ENCODE measurements around a stretch of chr2.

GRCh38 chr2:66443687-66444469, 9.0 kb downstream of the MEIS1 start:
- PRO-cap, 5 experiments, result no peak in any of the 5 experiments
- RAMPAGE, long total RNA, 2 experiments, result no peak in any of the 2 experiments
- RRBS, result no CpG with 5 or more reads among the region's 19 CpGs

DNA sequence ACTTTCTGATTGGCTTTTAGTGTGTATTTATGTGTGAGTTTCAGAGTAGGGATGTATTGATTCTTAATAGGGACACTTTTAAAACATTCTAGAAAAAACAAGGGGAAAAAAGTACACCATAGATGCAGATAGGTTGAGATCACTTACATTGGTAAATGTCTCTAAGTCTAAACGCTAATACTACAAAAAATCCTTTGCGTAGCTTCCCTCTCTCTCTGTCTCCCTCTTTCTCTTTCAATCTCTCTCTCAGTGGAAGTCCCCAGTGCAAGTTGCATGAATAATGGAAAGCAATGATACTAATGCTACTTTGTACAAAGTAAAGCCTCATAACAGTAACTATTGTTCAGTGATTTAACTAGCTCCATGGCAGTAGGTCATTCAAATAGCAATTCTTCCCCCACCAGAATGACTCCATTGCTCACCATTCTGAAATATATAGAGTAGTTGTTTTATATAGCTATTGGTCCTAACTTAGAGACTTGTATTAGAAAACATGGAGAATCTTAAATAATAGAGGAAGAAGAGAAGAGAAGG, 12.8 kb downstream of the MEIS1 start:
- PRO-cap, 5 experiments, result no peak in any of the 5 experiments
- RAMPAGE, long total RNA, 2 experiments, result no peak in any of the 2 experiments
- RRBS, result no CpG with 5 or more reads among the region's 2 CpGs

GRCh38 chr2:66575729-66576356, 140.9 kb downstream of the MEIS1 start:
- PRO-cap, 5 experiments, result no peak in any of the 5 experiments
- RAMPAGE, long total RNA, 2 experiments, result no peak in any of the 2 experiments
- RRBS, result 5% methylated on average over 13 of the region's 53 CpGs

GRCh38 chr2:66853545-66854243, 418.8 kb downstream of the MEIS1 start:
- PRO-cap, 5 experiments, result no peak in any of the 5 experiments
- RAMPAGE, long total RNA, 2 experiments, result no peak in any of the 2 experiments
- RRBS, result no CpG with 5 or more reads among the region's 8 CpGs

DNA sequence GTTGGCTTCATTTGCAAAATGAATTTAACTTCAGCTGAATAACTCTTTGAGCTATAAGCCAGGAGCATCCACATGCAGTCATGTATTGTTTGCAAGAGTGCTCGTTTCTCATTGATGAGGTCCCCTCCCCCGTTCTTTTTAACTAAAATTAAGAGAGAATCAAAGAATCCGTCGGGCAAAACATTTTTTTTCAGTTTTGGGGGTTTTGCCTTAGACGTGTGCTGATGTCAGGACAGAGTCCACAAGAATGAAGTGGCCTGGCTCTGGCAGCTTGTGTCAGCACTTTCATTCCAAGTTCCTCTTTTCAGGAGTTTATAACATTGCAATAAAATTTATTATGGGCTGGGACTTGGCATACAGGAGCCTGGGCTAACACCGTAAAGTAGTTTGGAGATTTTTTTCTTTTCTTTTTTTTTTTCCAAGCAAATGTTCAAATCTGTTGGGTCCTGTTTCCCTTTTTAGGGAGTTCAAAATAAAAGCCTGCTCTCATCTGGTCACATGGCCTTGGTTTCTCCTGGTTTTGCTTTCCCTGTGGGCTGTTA, 80.2 kb downstream of the ETAA1 start:
- PRO-cap, 5 experiments, result no peak in any of the 5 experiments
- RAMPAGE, long total RNA, 2 experiments, result no peak in any of the 2 experiments
- RRBS, result no CpG with 5 or more reads among the region's 6 CpGs

DNA sequence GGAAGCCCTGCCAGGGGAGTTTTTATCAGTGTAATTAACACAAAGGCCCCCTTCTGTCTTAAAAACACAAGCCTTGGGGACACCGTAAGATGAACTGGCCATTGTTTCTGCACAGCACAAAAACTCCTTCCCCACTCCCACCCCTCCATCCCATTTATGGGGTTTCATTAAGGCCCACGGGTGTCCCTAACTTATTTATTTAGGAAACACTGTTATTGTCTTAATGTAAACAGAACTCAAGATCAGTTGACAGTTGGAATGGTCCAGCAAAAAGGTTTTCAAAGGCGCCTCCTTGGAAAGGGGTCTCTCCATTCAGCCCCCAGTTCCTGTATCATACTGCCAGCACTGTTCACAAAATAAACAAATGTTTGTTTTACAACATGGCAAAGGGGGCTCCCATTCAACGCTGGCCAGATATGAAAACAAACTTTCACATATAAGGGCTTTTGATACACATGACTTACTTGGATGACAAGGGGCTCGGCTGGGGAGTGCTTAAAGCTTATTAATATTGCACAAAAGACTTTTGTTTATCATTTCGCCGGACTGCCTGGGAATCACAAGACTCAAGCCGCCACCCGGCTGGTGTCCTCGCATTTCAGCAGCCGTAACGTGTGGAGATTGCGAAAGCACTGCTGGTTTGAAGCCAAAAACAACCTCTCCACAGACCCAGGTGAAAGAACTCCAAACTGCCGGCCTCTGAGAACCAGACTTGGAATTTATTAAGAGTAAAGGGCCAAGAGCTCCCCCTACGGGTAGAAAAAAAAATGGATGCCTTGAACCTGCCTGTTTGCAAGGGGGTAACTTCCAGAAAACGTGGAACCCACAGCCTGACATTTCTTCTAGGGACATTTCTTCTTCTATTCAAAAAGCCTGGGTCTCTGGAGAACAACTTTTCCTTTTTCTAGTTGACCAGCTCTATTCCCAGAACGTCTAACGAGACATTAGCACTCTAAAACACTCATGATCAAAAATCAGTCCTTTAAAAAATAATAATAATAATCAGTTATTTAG, 216.6 kb downstream of the C1D start:
- PRO-cap, 5 experiments, result peak in 2 of 5 experiments; most common minus-strand start position 694 of the sequence (in 2)
- RAMPAGE, long total RNA, 2 experiments, result no peak in any of the 2 experiments
- RRBS, result 2% methylated on average over 5 of the region's 18 CpGs

DNA sequence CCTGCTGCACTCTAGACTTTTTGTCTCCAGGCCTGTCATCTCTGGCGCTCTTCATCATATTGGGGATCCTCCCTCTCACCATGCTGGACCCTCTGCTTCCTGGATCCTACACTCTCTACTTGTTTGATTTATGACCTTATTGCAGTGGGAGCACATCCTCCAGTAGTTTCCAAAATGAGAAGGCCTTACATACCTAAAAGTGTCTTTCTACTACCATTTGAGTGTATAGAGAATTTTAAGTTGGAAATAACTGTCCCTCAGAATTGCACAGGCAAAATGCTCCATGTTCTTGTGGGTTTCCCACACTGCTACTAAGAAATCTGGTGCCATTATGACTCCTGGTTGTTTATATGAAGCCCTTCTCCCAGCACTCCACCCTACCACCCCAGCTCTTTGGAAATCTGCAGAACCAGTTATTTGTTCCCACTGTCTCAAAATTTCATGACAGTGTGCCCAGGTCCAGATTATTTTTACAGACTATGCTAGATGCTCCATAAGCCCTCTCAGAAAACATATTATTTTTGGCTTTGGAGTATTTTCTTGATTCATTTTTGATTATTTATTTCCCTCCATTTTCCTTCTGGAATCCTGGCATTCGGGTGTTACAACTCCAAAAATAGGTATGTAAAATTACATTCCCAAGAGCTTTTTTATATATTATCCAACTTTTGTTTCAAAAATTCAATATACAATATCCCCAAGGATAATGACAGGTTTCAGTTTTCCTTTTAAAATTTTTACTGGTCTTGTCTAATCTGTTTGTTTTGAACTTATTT, 25.5 kb downstream of the PNO1 start:
- PRO-cap, 5 experiments, result no peak in any of the 5 experiments
- RAMPAGE, long total RNA, 2 experiments, result no peak in any of the 2 experiments
- RRBS, result no CpG with 5 or more reads among the region's 2 CpGs

- PRO-cap, 5 experiments, result no peak in any of the 5 experiments
- RAMPAGE, long total RNA, 2 experiments, result no peak in any of the 2 experiments
- RRBS, result no CpG with 5 or more reads among the region's 5 CpGs
Observed at GRCh38 chr2:68247818-68248702, 4.3 kb downstream of the PPP3R1 start.

GRCh38 chr2:68320025-68320379, 253 bp upstream of the CNRIP1 start:
- PRO-cap, 5 experiments, result peak in 4 of 5 experiments; most common plus-strand start chr2:68320072 (in 3)
- RAMPAGE, long total RNA, 2 experiments, result no peak in any of the 2 experiments
- RRBS, result 0% methylated on average over 1 of the region's 8 CpGs

DNA sequence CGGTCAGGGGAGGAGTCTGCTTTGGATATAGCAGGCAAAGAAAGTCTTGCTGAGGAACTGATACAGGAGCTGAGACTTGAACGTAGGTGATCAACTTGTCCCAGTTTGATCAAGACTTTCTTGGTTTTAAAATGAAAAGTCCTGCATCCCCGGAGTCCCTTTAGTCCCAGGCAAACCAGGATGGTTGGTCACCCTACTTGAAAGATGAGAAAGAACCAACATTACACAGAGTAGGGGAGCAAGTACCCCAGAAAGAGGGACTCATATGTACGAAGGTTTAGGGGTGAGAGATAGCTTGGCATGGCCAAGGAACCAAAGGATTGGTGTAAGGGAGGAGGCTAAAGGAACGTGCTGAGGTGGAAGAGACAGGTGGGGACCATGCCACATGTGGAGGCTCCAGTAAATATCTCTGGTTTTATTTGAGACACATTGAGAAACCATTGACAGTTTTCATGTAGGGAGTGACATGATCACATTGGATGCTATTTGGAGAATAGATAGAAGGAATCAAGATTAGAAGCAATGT, 28.4 kb downstream of the FBXO48 start:
- PRO-cap, 5 experiments, result no peak in any of the 5 experiments
- RAMPAGE, long total RNA, 2 experiments, result no peak in any of the 2 experiments
- RRBS, result no CpG with 5 or more reads among the region's 5 CpGs

- PRO-cap, 5 experiments, result no peak in any of the 5 experiments
- RAMPAGE, long total RNA, 2 experiments, result no peak in any of the 2 experiments
- RRBS, result no CpG with 5 or more reads among the region's 3 CpGs
Observed at GRCh38 chr2:68441638-68441993, 25.5 kb downstream of the FBXO48 start.

DNA sequence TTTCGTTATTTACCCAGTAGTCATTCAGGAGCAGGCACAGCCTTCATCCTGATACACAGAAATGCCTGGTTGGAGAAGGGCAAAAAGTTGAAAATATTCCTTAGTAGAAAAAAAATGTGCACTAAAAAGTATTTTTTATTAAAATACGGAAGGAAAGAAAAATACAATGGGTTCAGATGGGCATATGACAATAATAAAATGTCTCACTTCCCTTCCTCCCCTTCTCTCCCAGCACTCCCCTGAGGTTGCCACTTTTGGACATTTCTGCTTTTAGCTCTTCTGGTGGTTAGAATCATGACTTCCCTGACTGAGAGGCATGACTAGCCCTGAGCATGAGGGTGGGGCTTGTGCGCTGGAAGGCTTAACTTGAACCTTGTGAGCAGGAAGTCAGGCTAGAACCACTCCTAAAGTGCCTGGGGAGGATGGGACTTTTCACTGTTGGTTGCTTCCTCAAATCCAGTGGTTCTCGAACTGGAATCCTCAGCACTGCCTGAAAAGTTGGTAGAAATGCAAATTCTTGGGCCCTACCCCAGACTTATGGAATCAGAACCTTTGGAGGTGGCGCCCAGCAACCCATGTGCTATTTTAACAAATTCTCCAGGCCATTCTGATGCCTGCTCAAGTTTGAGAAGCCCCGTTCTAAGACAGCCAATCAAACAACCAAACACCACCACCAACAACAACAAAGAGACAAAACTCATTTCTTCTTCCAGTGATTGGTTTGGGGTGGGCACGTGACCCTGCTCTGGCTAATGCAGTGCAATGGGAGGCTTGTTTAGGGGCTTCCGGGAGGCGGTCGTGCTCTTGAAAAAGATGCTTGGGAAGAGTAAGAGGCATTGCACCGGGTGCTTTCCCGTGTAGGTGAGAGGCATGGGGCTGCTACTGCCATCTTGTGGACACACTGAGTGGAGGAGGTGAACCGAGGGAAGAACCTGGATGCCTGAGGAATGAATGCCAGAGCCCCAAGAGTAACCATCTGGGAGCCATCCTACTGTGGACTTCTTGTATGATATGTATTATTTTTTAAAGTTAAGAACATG, 19.6 kb upstream of the ARHGAP25 start:
- PRO-cap, 5 experiments, result no peak in any of the 5 experiments
- RAMPAGE, long total RNA, 2 experiments, result no peak in any of the 2 experiments
- RRBS, result 19% methylated on average over 3 of the region's 13 CpGs

DNA sequence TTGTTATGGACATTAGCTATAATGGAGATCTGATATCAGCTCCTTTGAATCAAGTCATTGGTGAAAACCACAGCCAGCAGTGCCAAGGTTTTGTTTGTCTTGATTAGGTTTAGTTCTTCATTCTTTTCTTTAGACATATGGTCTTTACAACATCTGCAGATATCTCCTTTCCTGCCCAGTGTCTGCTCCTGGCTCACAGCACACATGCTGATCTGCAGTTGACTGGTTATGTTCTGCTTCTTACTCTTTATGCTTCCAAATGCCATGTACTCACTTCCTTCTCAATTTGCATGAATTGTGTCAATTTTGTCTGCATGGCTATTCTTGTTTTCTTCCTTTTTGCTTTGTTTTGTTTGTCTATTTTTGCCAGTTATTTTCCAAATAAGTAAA, 8.0 kb downstream of the ARHGAP25 start:
- PRO-cap, 5 experiments, result peak in 4 of 5 experiments; most common minus-strand start position 220 of the sequence (in 4)
- RAMPAGE, long total RNA, 2 experiments, result no peak in any of the 2 experiments

DNA sequence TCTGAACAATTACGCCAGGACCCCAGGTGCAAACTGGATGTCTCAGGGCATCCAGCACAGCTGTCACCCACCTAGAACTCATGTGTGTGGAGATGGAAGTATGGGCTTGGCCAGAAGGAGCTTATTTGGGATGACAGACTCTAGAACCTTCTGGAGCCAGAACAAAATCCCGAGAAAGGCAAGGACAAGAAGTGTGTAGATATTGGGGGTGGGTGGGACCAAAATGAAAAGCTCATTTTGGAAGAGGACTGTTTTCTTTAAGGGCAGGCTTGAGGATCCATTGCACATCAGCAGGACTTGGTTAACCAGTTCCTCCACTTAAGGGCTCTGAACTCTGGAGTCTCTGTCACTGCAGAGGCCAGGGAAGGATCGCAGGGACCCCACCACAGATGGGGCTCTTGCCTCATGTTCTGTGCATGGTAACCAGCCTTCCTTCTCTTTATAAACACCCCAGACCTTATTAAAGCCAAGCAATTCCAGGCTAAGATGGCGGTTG, 42.1 kb downstream of the ARHGAP25 start:
- PRO-cap, 5 experiments, result no peak in any of the 5 experiments
- RAMPAGE, long total RNA, 2 experiments, result no peak in any of the 2 experiments
- RRBS, result no CpG with 5 or more reads among the region's 4 CpGs

DNA sequence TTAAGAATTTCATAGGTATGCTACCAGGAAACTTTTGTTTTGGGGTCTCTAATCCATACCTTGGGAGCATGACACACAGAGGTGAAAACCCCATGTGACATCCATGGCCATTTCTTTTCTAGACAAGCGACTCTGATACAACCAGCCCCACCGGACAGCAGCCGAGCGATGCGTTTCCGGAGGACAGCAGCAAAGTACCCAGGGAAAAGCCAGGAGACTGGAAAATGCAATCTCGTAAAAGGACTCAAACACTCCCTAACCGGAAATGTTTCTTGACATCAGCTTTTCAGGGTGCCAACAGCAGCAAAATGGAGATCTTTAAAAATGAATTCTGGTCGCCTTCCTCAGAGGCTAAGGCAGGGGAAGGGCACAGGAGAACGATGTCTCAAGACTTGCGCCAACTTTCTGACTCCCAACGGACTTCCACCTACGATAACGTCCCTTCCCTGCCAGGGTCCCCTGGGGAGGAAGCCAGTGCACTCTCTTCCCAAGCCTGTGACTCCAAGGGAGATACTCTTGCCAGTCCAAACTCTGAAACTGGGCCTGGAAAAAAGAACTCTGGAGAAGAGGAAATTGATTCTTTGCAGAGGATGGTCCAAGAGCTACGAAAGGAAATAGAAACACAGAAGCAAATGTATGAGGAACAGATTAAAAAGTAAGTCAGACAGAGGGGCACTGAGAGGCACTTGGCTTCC, 48.8 kb downstream of the BMP10 start:
- PRO-cap, 5 experiments, result no peak in any of the 5 experiments
- RAMPAGE, long total RNA, 2 experiments, result no peak in any of the 2 experiments
- RRBS, result 93% methylated on average over 3 of the region's 15 CpGs

GRCh38 chr2:68826275-68826474, 45.0 kb downstream of the BMP10 start:
- PRO-cap, 5 experiments, result no peak in any of the 5 experiments
- RAMPAGE, long total RNA, 2 experiments, result no peak in any of the 2 experiments
- RRBS, result no CpG with 5 or more reads among the region's 2 CpGs

GRCh38 chr2:69046125-69046726, 33.2 kb downstream of the ANTXR1 start:
- PRO-cap, 5 experiments, result no peak in any of the 5 experiments
- RAMPAGE, long total RNA, 2 experiments, result no peak in any of the 2 experiments
- RRBS, result no CpG with 5 or more reads among the region's 4 CpGs

DNA sequence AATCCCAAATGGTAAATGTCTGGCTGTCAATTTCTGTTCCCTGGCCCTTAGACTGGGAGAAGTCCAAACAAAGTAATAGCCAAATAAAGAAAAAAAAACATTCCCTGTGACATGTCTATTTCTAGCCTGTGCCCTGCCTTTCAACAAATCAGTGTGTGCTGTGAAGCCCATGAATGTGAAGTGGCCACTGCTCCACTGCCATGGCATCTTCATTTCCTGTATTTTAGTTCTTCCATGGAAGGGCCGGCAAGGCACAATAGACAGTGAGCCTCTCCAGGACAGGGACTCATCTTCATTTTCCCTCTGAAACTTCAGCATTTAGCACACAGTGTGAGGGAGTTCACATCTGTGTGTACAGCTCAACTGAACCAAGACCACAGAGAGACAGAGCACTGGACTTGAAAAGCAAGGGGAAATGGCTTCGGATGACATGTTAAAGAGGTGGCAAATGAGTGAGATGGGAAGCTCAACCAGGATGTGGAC, 140.0 kb downstream of the ANTXR1 start:
- PRO-cap, 5 experiments, result no peak in any of the 5 experiments
- RAMPAGE, long total RNA, 2 experiments, result no peak in any of the 2 experiments
- RRBS, result no CpG with 5 or more reads among the region's 2 CpGs

DNA sequence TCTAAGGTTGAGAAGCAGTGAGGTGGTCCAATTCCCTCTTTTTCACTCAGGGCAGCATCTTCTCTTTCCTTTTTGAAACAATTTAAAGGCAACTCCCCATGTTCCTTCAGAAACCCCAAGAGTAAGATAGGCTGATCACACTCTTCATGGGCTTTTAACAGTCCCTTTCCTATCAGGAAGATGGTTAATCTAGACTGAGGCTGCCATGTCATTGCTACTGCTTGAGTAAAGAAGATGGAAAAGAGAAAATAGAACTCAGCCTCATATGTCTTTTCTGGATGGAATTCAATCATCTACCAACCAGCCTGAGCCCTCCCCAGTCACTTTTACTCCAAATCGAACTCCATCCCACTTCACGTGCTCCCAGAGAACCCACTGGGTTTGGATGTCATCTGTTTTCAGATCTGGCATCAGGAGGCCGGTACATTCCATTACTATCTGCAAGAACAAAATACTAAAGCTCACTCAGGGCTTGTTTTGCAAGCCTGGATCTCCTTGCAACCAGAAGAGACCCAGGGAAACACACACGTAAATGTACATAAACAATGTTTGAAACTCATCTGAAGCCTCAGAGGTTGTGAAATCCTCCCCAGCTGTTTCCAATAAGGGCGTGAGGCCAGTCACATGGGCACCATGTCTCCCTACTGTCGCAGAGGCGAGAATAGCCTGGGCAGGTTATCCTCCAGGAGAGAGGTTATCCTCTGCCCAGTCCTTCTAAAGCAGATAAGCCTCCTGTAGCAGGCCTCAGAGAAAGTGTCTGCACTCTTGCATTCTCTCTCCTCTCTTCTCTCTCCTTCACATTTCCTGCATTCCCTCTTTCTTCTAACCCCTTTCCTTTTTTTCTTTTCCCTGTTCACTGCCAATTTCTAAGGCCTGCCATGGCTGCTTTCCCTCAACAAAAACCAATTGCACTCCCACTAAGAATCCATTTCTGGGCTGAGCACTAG, 187.0 kb downstream of the GFPT1 start:
- PRO-cap, 5 experiments, result no peak in any of the 5 experiments
- RAMPAGE, long total RNA, 2 experiments, result no peak in any of the 2 experiments
- RRBS, result no CpG with 5 or more reads among the region's 7 CpGs

DNA sequence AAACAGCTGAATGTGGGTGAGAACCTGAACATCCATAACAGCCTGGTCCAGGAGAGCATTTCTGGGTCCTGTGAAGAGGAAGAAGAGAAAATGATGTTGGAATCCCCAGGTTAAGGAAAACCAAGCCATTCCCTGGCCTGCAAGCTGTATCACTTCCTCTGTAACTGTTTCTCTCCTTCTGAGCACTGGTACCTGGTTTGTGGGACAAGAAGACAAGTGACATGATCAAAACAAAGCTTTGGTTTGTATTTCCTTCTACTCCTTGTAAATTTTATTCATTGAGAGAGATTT, 173.0 kb downstream of the GFPT1 start:
- PRO-cap, 5 experiments, result no peak in any of the 5 experiments
- RAMPAGE, long total RNA, 2 experiments, result no peak in any of the 2 experiments

Measured in liver (tissue), 9 donors.